ENCODE measurements around a stretch of chr1.

DNA sequence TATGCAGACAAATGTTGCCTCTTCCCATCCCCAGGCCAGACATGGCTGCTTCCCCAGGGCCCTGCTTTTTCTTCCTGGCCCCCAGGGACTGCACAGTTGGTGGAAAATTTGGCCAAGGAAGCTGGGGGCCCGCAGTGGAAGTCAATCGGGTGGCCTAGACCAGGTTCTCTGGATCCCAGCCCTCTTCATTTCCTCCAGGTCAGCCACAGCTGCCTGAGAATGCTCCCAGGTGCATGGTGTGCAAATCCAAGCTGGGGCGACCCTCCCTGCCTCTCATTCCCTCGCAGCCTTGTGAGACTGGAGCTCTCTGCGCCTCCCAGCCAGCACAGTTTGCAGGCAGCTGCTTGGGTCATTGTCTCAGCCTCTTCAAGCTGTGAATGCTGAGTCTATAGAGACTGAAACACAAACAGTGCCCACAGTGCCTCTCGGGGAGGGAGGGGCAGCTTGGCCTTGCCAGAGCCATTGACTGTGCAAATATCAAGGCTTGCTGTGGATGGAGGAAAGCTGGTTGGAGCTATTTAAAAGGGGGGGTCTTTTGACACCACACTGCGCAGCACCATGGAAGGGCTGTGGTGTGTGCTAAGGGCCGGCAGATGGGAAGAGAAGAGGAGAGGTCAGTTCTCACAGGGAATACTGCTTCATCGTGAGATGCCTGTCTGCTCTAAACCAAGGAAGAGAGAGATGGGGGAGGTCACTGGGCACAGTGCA is 10.7 kb downstream of the PLXNA2 start:
- PRO-cap = no peak
- RRBS, 2 experiments = no CpG with 5 or more reads among the region's 9 CpGs

GRCh38 chr1:208234484-208235248 is 9.5 kb downstream of the PLXNA2 start:
- PRO-cap = no peak
- RRBS, 2 experiments = no CpG with 5 or more reads among the region's 9 CpGs

- PRO-cap = no peak
- RRBS, 2 experiments = no CpG with 5 or more reads among the region's 8 CpGs
These were observed 65.6 kb upstream of the PLXNA2 start for GRCh38 chr1:208309698-208310217.

- PRO-cap = no peak
- RRBS, 2 experiments = no CpG with 5 or more reads among the region's 1 CpG
These were observed 232.2 kb upstream of the PLXNA2 start for GRCh38 chr1:208476322-208476797.

DNA sequence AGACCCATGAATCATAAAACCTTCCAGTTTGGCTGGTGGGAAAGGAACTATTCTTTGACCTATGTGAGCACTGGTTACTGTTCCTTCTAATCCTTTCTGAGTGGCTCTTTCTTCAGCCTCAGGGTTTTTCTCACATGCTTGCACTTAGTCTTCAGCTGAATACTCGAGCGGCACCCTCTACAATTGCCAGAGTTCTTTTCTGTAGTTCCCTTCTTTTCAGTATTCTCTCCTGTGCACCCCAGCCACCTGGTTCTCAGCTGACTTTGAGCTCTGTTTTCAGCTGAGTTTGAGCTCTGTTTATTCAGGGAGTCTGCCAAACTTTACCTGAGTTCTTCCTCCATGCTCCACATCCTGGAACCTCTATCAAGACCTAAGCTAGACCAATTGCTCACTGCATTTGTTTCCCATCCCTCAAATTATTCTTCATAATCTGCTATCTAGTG is 253.9 kb upstream of the PLXNA2 start:
- PRO-cap = no peak
- RRBS, 2 experiments = no CpG with 5 or more reads among the region's 2 CpGs

DNA sequence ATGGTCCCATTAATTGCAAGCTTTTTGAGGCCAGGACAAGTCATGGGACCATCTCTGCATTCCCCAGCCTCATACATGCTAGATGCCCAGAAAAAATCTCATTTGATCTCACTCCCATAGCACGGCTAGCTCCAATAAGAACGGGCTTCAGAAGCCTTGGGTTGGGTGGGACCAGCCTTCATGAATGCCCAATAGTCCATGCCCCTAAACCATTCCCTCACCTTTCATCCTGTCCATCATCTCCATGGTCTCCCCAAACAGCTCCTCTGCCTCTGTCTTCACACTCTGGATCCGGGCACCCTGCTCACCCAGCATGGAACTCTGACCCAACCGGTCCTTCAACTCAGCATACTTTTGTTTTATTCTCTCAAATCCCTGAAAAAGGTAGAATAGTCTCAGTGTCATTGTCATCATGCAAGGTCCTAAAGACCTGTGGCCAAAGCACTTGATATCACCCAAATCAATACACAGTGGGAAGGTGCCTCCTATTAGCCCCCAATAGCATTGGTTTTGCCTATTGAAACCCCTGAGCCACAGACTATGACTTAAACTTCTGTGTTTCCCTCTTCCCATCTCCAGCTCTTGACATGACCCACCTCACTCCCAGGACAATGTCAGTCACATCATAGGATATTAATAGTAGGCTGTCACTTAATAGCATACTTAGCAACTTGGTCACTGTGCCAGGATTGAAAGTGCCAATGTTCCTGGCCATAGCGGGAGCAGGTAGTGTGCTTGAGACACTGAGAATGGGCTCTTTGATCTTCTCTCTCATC is 32.9 kb downstream of the CAMK1G start:
- PRO-cap = no peak
- RRBS, 2 experiments = no CpG with 5 or more reads among the region's 5 CpGs

- PRO-cap = no peak
- RRBS, 2 experiments = no CpG with 5 or more reads among the region's 6 CpGs
These were observed 10.0 kb downstream of the LAMB3 start for GRCh38 chr1:209642293-209642649.

- PRO-cap = no peak
- RRBS, 2 experiments = 29% methylated on average over 3 of the region's 37 CpGs; no CpG with 5 or more reads in 1 of the 2 experiments
These were observed 8.1 kb upstream of the TRAF3IP3 start for GRCh38 chr1:209747592-209748308.

- PRO-cap = no peak
- RRBS, 2 experiments = no CpG with 5 or more reads among the region's 11 CpGs
These were observed 13.4 kb downstream of the TRAF3IP3 start for GRCh38 chr1:209769169-209769824.

DNA sequence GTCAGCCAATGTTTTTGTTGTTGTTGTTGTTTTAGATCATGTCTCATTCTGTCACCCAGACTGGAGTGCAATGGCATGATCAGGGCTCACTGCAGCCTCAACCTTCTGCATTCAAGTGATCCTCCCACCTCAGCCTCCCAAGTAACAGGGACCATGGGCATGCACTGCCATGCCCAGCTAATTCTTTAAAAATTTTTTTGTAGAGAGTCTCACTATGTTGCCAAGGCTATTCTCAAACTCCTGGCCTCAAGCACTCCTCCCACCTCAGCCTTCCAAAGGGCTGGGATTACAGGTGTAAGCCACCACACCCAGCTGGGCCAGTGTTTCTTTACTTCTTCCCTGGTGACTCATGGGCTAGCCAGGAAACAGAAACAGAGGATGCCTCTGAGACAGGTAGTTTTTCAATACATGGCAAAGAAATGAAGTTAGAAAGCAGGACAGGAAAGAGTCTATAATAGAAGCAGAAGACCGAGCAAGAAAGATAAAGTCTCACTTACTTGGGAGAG is 7.5 kb upstream of the C1orf74 start:
- PRO-cap = no peak
- RRBS, 2 experiments = no CpG with 5 or more reads among the region's 1 CpG

- PRO-cap = no peak
- RRBS, 2 experiments = no CpG with 5 or more reads among the region's 24 CpGs
These were observed 694 bp downstream of the IRF6 start for GRCh38 chr1:209805009-209805887.

GRCh38 chr1:210446449-210446838 is 117.7 kb downstream of the HHAT start:
- PRO-cap = no peak
- RRBS, 2 experiments = 0% methylated on average over 1 of the region's 8 CpGs; no CpG with 5 or more reads in 1 of the 2 experiments

DNA sequence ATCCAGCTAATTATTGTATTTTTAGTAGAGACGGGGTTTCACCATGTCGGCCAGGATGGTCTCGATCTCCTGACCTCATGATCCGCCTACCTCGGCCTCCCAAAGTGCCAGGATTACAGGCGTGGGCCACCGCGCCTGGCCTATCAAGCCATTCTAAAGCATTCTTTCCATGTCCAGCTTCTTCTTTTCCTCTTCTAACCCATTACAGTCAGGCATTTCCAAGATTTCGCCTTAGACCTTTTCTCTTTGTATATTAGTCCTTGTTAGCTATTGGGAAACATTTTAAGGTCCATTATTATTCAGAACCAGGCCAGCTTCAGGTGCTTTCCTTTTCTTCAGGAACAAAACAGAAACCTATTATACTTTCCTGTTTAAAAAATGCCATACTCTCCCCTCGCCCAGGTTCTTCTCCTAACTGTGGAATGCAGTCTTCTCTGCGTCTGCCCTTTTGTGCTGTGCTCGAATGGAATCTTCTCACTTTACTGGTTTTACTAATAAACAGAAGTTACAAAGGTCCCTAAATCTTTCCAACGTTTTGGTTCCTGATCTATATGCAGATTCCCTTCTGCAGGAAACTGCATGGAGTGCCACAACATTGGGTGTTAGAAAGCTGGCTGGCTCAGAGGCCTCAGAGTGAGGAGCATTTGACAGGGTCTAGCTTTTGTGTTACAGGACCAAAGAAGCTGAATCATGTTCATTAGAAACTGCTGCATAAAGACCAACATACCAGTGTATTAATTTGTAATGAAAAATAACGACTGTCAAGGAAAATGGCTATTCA is 2.0 kb upstream of the RCOR3 start:
- PRO-cap = no peak
- RRBS, 2 experiments = no CpG with 5 or more reads among the region's 14 CpGs

DNA sequence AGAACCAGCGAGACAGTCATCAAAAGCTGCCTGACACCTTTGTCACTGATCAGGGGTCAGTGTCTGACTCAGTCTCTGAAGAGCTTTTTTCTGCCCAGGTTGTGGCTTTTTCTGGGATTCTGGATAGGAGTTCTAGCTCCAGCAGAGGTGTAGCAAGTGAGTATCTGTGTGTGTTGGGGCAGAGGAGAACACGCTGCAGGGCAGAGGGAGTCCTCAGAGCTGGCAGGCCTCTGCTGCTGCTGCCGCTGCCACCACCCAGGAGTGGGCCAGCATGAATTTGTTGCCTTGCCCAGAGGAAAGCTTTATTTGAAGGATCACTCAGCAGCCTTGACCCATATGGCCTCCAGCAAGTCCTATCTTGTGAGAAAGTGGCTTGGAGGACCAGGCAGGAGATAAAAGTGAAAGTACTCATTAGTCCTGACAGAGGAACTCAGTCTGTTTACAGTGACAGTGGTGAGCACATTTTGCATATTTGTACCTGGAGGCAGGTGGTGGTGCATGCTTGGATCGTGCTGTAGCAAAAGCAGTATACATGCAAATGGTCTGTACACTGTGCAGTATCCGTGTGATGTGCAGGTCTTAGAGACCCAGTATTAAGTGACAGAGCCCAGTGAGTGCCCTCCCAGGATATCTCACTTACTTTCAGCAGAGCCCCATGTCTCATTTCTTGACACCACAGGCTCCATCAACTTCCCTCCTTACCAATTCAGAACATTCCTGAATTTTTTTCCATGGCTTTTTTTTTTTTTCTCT is 3.2 kb downstream of the TRAF5 start:
- PRO-cap = no peak
- RRBS, 2 experiments = no CpG with 5 or more reads among the region's 5 CpGs

GRCh38 chr1:211524460-211525093 is 32.6 kb upstream of the RD3 start:
- PRO-cap = no peak
- RRBS, 2 experiments = 97% methylated on average over 3 of the region's 15 CpGs

GRCh38 chr1:211560610-211560967 is 18.4 kb downstream of the SLC30A1 start:
- PRO-cap = no peak
- RRBS, 2 experiments = no CpG with 5 or more reads among the region's 4 CpGs

DNA sequence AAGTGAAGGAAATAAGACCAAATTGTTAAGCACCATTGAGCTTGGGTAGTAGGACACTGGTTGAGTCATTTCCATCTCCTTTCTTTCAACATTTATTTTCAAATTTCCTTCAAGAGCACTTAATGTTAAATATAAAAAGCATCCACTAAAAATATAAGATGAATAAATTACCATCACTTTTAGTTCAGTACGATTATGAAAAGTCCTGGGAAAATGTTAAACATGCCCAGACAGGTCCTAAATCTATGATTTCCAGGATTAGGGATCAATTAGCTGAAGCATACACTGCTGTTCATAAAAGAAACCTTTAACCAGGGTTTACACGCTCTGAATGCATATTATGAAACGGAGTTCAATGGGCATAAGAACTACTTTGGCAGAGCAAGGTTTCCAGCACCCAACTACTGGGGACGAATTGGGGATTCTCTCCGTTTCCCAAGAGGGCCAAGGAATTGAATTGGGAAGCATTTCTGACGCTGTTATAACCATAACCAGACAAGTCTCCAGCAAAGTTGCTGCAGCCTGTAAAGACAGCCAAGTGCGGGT is 1.7 kb downstream of the SLC30A1 start:
- PRO-cap = unidirectional peak, plus-strand start at position 336 of the sequence
- RRBS, 2 experiments = no CpG with 5 or more reads among the region's 7 CpGs

- PRO-cap = no peak
- RRBS, 2 experiments = no CpG with 5 or more reads among the region's 21 CpGs
These were observed 42.2 kb downstream of the NEK2 start for GRCh38 chr1:211632814-211633935.

DNA sequence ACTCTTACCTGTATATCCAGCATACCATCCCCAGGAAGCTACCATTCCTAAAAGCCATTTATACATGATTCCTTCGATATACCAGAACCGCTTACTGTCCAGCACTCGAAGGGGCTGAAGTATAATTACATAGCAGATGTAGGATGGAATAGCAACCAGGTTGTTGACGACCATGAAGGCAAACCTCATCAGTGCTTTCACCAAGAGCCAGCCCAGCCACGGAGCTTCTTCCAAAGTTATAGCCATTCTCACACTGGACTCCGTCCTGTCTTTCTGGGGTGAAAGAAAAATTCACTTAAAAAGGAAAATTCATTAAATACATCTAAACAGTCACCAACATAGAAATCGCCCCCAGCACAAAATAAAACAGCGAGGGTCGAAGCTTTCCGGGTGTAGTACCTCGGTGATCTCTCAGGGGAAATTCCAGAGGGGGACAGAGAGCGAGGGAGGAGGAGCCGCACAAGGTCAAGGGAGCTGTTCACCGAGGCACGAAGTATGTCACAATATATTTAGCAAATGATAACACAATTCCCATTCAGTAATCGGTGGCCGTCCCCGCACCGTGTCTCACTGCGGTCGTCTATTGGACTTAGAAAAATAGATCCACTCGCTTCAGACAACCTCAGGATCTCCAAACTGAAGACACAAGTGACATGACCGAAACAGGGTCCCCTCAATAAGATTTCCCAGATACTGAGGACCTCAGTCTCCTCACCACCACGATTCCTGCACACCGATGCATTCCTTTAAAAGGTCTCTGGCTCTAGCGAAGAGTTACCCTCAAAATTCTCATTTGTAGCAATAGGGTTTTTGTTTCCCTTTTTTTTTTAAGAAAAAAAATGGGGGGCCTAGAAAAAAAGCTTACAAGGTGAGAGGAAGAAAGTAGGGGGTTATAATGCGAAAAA is 1.3 kb downstream of the LPGAT1 start:
- PRO-cap = bidirectional peak, plus-strand start at position 426 of the sequence, minus-strand start at position 352 of the sequence
- RRBS, 2 experiments = no CpG with 5 or more reads among the region's 27 CpGs

DNA sequence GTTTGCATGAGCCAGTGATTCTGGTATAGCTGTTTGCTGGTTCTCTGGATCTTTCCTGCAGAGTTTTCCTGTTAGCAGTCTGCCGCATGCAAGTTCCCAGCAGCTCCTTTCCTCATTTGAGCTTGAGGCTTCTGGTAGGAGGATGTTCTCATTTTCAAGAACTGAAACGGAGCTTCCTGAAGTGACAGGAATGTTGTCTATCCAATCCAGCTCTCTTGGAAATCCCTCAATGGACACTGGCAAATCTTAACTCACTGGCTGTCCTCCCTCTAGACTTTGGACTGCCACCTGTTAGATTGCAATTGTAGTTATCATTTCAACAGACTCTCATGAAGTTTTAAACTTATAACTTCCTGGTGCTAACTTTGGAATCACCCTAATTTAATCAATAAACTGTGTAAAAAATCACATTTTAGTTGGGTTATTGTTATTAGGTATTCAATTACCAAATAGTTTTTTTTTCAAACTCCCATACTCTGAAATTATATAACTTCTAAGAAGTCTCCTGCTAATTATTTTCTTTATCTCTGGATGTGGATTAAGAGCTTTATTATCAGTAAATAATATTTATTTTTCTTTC is 73.4 kb upstream of the LPGAT1 start:
- PRO-cap = no peak
- RRBS, 2 experiments = no CpG with 5 or more reads among the region's 2 CpGs

Data from HEK293 (cell line).